Measurements from ENCODE around the gene NOTCH4.

GRCh38 chr6:32223825-32224438, at the start of gene NOTCH4:
NOTCH4 (minus strand) TSS chr6:32224067.
- RRBS = no CpG with 5 or more reads among the region's 7 CpGs

DNA sequence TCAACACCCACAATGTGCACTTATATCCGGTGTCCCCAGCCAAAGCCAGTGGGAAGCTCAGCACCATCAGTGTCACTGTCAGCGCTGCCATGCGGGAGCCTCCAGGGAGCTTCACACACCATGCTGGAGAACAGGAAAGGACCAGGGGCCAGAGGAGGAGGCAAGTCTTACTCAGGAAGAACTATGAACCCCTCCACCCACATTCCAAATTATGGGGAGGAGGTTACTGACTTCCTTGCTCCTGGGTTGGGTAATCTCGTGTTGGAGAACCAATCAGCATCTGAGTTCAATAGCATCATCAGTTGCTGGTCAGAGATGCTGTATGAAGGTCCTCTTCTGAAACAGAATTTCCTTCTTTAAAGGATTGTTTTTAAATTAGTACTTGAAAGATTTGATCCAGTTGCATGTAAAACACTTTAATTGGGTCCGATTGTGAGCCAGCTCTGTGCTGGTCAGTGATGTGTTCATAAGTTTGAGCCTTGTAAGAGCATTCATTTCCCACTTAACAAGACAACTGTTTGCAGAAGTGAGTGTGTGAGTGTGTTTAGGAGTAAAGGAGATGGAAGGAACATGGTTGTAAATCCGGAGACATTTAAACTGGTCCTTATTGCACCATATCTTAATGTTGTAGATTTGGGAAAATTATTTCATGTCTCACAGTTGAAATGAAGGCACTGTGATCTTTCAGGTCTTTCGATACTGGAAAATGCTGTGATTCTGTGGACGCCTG, 33.9 kb downstream of the HLA-DRA start:
- RRBS = no CpG with 5 or more reads among the region's 8 CpGs

DNA sequence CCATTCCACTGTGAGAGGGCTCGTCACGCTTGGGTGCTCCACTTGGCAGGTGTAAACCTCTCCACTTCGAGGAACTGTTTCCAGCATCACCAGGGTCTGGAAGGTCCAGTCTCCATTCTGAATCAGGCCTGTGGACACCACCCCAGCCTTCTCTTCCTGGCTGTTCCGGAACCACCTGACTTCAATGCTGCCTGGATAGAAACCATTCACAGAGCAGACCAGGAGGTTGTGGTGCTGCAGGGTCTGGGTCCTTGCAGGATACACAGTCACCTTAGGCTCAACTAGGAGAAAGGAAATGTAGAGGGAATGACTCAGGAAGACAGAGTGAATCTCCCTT, 10.7 kb downstream of the HLA-DRB5 start:
- RRBS = no CpG with 5 or more reads among the region's 4 CpGs

GRCh38 chr6:32584610-32584957, 5.1 kb downstream of the HLA-DRB1 start:
- RRBS = no CpG with 5 or more reads among the region's 13 CpGs

DNA sequence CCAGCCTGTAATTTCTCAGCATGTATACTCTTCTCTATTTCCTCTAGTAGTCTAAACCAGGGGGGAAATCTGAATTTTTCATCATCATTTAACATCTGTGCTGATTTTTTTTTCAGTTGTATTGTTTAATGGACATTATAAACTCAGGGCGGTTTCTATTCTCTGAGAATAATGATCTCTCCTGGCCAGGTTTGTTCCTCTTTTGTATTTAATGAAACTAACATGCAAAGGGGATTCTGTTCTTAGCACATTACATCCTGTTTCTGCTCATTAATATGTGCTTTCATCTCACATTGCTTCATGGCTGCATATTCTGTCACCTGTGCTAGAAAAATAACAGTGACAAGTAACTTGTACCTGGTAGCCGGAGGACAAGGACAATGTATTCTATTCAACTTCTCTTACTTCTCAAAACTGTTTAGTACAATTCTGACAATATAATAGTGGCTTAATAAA, 819 bp downstream of the HLA-DOB start:
- RRBS = no CpG with 5 or more reads among the region's 2 CpGs

GRCh38 chr6:32832138-32833131, 6.1 kb downstream of the TAP2 start:
- RRBS = no CpG with 5 or more reads among the region's 16 CpGs

DNA sequence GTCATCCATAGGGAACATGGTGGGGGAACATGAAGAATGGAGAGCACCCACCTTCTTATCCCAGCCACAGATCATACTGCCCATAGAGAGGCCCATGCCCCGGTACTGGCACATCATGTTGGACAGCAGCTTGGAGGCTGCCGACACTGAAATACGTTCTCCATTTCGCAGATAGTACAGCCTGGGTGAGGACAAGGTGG, 1.9 kb downstream of the PSMB8 start:
- RRBS = no CpG with 5 or more reads among the region's 4 CpGs

DNA sequence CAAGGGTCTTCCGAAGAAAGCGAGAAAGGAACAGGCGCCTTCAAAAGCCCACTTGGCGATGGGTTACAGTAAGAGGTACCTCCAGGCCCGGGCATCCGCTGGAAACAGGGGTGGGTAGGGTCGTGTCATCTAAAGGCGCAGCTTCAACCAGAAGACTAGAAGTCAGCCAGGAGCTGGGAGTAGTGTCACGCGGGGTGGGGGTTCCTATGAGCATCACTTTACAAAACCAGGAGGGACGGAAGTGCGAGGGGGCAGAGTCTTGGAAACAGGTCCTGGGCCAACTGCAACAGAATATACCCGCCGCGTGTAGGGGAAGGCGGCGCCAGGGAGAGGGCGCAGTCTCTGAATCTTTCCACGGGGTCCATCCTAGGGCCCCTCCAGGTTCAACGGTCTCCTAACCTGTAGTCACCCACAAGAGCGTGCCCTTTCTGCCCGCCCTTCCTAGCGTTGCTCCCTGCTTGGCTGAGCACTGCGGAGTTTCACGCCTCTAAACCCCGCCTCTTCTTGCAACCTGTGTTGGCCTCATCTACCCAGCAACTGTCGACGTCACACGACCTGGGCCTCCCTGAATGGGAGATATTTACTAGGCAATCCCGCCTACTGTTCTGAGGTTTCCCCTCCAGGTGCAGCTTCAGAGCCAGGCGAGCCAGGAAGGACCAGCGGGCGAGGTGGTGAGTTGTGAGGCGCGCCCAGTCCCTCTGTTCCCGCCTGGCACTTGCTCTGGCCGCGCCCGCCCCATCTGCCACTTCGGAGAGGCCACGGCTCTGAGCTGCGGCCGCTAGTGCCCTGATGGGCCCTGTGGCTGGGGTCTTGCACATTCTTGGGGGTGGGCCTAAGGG, 572 bp upstream of the PSMB8 start:
- RRBS = no CpG with 5 or more reads among the region's 43 CpGs

DNA sequence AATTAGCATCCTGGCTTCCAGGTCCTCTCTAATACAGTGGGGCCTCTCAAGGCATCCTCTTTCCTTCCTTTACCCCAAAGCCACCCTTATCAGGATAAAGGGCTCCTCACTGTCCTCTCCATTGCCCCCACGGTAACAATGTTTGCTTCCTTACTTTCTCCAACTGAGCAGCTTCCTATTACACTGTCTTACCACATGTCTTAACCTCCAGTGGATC, 5.0 kb downstream of the HLA-DMB start:
- RRBS = no CpG with 5 or more reads among the region's 1 CpG

- RRBS = no CpG with 5 or more reads among the region's 6 CpGs
Observed at GRCh38 chr6:32941455-32941808, 604 bp upstream of the HLA-DMB start.

DNA sequence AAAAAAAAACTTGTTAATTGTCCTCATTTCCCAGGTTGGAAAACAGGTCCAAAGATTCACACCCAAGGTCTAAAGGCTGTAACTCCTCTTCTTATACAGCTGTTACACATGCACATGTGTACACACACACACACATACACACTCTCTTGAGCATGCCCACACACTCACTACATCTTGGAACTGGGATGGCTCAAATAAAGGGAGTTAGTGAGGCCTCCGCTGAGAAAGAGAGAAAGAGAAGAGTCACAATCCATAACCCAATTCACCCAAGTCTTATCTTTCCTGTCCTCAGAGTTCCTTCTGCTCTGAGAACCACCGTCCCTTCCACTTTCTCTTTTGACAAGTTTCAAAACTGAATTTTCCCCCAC, 3.1 kb upstream of the HLA-DMB start:
- RRBS = no CpG with 5 or more reads among the region's 2 CpGs

DNA sequence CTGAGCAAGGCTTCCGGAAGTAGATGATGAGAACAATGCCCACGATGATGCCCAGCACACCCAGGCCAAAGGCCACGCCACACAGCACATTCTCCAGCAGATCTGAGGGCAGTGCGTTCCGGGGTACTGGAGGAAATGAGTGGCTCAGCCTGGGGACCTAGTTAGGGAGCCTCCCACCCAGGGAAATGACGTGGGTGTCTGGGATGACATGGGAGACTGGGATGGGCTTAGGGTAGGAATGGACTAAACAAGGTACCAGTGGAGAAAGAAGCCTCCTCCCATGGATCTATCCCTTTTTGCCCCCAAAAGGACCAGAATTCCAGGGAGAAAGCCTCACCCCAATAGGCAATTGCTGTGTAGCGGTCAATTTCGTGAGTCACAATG, 3.6 kb downstream of the HLA-DMA start:
- RRBS = no CpG with 5 or more reads among the region's 8 CpGs

GRCh38 chr6:32966967-32967927, 1.1 kb upstream of the BRD2 start:
- RRBS = no CpG with 5 or more reads among the region's 9 CpGs

DNA sequence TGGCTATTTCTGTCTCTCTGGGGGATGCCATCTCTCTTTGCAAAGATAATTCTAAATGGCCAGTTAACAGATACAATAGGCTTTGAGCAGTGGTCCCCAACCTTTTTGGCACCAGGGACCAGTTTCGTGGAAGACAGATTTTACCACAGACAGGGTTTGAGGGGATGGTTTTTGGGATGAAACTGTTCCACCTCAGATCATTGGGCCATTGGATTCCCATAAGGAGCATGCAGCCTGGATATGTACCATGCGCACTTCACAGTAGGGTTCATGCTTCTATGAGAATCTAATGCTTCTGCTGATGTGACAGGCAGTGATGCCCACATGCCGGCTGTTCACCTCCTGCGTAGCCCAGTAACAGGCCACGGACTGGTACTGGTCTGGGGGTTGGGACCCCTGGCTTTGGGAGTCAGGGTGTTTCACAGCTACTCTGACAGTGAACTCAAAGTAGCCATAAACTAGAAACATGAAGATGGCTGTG, 10.1 kb downstream of the BRD2 start:
- RRBS = no CpG with 5 or more reads among the region's 5 CpGs

GRCh38 chr6:33029298-33030251, 20.2 kb upstream of the HLA-DOA start:
- RRBS = no CpG with 5 or more reads among the region's 7 CpGs

DNA sequence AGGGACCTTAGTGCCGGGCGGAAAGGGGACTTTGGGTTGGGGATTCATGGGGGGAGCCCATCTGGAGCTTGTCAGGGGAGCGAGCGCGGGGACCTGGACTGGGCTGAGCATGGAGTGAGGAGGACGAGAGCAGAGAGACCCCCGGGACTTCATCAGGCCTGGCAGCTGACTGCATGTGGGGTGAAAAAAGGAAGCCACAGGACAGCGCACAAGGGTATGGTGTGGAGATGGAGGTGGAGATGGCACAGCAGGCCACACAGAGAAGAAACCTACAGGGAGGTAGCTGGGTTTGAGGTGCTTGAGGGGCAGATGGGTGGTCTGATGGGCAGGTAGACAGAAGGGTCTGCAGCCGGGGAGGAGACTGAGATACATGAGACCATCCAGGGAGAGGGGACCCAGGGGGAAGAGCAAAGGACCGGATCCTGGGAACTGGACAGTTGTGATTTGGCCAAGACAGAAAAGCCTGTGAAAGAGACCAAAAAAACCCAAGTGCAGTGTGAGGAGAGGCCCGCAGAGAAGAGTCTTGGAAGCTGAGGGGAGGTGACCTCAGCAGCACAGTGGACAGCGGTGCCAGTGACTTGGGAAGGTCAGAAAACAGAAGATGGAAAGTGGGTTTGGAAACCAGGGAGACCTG, 5.3 kb downstream of the HLA-DPB1 start:
- RRBS = 39% methylated on average over 1 of the region's 12 CpGs

GRCh38 chr6:33162093-33162300, 30.3 kb downstream of the COL11A2 start:
- RRBS = no CpG with 5 or more reads among the region's 5 CpGs

DNA sequence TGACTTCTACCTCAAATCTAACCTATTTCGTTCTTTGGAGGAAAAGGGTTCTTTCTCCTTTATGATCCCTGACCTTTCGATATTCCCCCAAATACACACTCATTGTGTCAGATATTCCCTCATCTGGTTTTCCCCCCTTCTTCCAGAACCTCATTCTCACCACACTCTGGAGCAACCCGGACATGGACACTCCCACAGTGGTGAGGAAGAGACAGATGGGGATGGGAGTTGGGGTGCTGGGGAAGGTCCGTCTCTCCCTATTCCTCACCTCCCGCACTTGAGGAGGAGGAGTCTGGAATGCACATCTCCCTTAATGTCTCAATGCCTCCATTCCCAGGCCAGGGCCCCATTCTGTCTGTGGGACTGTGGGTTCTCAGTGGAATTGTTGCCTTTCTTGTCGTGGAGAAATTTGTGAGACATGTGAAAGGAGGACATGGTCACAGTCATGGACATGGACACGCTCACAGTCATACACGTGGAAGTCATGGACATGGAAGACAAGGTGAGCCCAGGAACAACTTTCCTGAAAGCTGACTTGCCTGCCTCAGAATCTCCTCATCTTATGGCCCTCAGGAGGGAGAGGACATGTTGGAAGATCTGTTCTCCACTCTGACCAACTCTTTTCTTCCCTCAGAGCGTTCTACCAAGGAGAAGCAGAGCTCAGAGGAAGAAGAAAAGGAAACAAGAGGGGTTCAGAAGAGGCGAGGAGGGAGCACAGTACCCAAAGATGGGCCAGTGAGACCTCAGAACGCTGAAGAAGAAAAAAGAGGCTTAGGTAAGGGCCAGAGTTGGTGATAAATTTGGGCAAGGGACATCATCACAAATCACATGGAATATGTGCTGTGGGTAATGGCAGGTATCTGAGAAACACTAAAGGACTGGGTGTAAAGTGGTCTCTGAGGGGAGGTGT, 1.5 kb downstream of the SLC39A7 start:
- RRBS = no CpG with 5 or more reads among the region's 11 CpGs

DNA sequence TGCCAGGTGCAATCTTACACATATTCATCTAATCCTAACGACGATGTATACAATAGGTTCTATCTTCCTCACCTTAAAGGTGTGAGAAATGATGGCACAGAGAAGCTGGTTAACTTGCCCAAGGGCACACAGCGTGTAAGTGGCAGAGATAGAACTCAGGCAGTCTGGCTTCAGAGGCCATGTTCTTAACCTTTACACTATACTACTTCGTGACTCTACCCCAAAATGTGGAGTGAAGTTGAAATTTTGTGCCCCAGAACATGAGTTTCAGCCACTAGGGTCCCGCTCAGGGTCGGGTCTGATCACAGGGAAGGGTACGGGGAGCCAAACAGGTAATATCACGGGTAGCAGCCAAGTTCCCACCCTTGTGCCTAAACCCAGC, 543 bp downstream of the VPS52 start:
- RRBS = no CpG with 5 or more reads among the region's 8 CpGs

GRCh38 chr6:33278105-33278999, 1.4 kb downstream of the B3GALT4 start:
- RRBS = no CpG with 5 or more reads among the region's 24 CpGs

Measured in Jurkat, Clone E6-1 (cell line).